H7 (cell line): ENCODE measurements around a stretch of chr19.

DNA sequence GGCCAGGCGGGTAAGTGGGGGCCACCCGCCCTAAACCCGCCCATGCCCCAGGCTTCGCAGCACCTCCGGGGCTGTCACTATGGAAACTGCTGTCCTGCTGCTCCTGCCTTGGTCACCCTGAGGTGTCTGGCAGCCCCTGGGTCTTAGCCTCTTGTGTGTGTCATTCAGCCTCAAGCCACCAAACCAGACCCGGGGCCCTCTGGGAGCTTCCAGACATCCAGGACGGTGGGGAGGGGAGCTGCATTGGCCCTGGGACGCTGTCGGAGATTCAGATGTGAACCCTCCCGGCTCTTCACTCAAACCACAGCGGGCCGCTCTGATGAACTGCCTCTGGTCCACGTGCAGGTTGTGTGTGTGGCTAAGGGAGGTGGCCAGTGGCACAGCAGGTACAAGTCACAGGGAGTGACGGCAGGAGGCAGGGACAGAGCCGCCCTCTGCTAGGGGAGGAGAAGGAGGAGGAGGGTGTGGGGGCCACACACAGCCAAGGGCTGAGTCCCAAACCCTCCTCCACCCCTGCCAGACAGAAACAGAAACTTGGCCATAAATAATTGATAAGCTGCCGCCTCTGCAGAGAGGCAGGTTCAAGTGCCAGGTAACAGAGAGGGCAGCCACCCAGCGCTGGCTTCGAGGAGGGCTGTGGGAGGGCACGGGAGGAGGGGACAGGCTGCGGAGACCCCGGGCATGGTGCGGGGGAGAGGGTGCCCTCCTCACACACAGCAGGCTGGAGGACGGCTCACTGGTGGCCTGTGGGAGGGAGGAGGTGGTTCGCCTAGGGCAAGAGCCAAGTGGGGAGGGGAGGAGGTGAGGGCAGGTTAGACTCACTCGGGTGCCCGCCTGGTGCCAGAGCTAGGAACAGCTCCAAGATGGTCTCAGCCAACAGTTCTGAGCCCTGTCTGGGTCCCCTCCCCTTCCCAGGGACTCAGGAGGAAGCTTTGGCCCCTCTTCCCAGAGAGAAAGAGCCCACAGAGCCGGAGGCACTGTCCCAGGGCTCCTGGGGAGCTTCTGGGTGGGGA lies 8.1 kb downstream of the NANOS3 start:
- RAMPAGE, long total RNA = no peak

DNA sequence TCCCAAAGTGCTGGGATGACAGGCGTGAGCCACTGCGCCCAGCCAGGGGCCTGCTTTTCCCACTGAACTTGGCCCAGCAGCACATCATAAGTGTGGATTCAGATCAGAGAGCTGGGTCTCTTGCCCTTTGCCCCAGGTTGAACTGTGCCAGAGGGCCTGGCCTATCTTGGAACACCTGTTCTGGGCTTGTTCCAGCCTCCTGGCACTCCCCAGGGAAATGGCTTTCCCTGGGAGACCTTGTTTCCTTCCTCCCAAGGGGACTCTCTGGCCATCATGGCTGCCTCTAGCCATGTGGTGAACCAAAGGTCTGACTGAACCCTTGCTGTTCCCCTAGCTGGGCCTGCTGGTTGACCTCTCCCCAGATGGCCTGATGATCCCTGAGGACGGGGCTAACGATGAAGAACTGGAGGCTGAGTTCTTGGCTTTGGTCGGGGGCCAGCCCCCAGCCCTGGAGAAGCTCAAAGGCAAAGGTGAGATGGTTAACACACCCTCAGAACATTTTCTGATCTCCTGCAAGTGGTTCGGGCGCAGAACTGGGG lies 3.6 kb downstream of the CC2D1A start:
- RAMPAGE, long total RNA = no peak

DNA sequence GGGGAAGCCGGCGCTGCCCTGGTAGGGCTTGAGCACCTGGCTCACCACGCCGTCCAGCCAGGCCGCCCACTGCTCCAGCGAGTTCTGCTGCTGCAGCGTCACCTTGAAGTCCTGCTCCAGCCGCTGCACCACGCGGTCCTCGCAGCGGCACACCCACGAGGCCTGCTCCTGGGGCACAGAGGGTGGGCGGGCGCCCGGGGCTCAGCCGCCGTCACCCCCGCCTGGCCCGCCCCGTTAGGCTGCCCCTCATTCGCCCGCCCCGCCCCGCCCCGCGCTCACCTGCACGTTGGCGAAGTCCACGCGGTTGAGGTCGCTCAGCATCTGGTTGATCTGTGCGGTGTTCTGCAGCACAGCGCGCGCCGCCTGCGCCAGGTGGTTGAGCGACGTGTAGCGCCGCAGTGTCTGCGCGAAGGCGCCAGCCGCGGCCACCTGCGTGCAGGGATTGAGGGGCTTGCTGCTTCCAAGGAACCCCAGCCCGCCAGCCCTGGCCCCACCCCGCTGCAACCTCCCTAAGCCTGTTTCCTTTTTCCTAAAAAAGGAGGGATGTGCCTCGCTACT lies 11.3 kb downstream of the DCAF15 start:
- RAMPAGE, long total RNA = no peak

GRCh38 chr19:13975766-13976358 lies 23.6 kb downstream of the DCAF15 start:
- RAMPAGE, long total RNA = no peak

- RAMPAGE, long total RNA = no peak
These were observed 20.9 kb downstream of the RFX1 start for GRCh38 chr19:13985089-13985776.

DNA sequence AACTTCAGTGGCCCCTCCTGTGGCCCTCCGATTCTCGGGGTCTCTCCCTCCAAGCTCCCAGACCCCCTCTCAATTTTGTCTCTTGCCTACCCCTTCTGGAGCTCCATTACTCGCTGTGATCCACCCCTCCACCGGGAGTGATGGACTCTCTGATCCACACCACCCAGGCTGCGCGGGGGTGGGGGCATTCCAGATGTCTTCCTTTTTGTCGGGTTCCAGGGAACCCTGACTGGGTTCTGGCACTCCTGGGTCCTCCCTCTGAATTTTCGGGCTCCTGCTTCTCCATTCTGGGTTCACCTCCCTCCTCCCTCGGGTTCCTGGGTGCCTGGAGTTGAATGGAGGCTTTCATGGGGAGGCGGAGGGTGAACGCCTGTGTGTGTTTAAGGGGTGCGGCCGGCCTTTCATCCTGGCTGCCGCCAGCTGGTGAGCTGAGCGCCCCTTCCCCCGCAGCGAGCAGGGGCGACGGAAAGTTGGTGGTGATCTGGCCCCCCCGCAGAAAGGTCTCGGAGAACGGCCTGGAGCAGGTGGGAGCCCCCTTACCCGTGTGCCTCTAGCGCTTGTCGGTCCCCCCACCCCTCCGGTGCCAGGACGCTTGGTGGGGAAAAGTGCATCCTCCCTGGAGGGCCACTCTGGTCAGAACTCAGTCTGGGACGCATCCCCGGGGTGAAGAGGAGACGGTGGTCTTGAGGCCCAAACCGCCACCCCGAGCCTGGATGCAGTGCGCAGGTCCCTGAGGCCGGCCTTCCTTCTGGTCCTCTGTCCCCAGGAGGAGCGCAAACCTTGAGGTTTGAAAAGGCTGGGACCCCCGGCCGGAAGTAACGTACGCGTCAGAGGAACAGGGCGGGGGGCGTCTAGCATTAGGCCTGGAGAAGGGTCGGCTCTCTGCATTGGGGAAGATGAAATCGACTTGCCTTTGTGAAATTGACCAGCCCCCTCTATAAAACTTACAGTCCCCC lies 1.6 kb downstream of the MISP3 start:
- RAMPAGE, long total RNA = no peak

- RAMPAGE, long total RNA = no peak
These were observed 5.1 kb upstream of the C19orf67 start for GRCh38 chr19:14090613-14091074.

DNA sequence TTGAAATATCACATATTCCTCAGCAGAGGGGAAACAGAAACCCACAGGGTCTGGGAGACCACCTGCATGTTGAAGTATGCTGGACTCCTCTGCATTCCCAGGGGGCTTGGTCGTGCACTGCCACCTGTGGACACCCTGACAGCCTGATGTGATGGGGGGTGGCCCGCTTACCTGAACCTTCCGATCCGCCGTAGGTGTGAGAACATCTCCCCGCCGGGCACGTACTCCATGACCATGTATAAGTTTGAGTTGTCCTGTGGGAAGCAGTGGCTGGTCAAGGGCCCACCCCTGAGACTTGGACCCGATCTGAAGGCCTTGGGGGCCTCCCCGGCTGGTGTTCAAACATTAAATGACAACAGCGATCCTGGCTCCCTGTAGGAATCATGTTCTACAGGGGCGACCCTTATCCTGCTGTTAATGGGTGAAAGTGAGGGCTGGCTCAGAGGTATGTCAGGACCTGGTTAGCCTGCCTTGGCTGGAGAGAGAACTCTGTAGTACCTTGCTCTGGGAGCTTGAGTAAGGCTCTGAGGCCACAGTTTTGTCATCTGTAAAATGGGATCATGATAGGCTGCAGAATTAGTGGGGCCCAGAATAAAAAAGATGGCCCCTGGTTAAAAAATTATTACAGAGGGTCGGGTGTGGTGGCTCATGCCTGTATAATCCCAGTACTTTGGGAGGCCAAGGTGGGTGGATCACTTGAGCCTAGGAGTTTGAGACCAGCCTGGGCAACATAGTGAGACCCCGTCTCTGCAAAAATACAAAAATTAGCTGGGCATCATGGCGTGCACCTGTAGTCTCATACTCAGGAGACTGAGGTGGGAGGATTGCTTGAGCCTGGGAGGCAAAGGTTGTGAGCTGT lies 15.3 kb upstream of the C19orf67 start:
- RAMPAGE, long total RNA = no peak

- RAMPAGE, long total RNA = no peak
These were observed 28.5 kb upstream of the ASF1B start for GRCh38 chr19:14164687-14165503.

DNA sequence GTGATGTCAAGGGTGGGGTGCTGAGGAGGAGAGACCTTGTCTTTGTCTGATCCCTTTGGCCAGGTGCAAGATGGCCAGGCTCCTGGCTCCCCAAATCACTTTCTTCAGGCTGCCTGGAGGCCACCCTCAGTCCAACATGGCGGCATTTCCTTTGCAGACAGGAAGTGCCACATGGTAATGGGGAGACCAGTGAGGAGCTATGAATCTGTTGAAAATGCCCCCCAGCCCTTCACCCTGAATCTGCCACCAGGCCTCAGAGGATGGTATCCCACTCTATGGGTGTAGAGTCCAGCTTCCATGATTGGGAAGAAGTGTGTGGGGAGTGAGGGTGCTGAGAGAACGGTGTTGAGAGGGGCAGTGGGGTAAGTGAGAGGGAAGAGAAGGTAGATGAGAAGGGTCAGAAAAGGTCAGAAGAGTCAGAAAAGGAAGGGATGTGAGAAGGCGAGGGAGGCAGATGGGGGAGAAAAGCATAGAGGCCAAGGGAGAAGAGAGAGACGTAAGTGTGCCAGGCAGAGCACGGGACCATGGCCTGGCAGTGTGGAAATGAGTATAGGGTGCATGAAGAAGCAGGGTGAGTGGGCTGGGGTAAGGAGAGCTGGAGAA lies 33.6 kb upstream of the ASF1B start:
- RAMPAGE, long total RNA = no peak

- RAMPAGE, long total RNA = no peak
These were observed 41.5 kb upstream of the ADGRL1 start for GRCh38 chr19:14247496-14247825.

- RAMPAGE, long total RNA = no peak
These were observed 24.9 kb upstream of the ADGRE5 start for GRCh38 chr19:14356316-14356830.

GRCh38 chr19:14369442-14370142 lies 11.7 kb upstream of the ADGRE5 start:
- RAMPAGE, long total RNA = no peak

DNA sequence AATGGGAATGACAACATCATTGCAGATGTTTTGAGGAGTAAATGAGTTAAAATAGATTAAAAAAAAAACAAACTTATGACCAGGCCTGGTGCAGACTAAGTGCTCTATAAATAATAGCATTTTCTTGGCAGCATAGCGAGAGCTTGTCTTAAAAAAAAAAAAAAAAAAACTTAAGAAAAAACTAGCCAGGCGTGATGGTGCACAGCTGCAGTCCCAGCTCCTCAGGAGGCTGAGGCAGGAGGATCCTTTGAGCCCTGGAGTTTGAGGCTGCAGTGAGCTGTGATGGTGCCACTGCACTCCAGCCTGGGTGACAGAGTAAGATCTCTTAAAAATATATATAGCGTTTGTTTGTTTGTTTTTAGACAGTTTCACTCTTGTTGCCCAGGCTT lies 1.5 kb upstream of the ADGRE5 start:
- RAMPAGE, long total RNA = no peak

DNA sequence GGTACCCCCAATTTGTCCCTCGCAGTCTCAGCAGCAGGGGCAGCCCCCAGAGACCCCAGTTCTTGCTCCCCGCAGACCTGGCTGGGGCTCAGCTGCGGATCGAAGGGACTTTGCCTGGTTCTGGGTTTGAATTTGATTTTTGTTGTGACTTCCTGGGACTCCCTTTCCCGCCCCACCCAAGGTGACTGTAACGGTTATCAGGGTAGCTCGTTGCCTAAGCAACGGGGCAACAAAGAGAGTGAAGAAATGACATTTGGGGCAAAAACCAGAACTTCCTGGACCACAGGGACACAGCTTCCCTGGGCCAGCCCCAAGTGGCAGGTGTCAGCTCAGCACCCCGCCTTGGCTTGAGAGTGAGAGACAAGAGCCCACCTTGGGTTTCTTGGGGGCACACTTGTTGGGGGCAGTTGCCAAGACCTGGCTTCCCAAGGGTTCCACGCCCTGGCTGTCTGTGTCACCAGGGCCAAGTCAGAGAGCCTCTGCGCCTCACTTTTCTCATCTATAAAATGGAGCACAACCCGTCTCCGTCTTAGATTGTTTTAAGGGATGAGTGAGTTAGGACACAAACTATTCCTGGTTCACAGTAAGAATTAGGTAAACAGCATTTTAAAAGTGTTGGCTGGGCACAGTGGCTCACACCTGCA lies 842 bp downstream of the ADGRE5 start:
- RAMPAGE, long total RNA = no peak

- RAMPAGE, long total RNA = no peak
These were observed 12.4 kb downstream of the DDX39A start for GRCh38 chr19:14406479-14407435.

DNA sequence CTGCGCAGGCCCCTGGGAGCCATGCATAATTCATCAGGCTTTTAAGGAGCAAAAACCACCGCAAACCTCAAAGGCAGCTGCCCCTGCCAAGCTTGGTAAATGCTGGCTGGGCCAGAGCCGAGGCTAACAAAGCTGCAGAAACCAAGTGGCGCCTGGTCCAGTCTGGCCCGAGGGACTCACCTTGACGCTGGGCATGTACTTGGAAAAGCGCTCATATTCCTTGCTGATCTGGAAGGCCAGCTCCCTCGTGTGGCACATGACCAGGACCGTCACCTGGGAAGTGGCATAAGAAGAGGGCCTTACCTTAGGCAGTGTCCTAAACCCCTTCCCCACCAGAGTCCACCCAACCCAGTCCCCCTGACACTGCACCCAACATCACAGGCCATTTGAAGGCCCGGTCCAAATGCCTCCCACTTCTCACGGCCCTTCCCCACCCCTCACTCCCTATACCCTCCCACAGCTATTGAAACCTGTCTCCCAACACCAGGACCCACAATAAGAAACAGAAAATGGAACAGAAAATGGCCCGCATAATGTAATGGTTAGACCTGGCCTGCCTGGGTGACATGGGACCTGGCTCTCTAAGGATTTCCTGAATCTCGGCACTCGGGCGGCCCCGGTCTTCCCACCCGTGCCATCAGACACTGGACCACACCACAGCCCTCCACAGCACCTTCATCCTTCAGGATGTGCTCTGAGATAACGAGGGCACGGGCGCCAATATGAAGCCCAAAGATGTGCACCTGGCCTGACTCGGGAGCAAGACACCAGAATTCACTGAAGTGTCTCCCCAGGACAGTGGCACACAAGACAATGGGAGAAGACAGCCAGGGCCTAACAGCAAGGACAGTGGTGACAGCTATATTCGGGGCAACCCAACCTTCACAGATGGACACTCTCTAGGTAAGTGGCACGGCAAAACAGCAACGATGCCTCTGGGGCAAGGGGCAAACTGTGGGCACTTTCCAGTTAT lies 7.5 kb downstream of the DDX39A start:
- RAMPAGE, long total RNA = no peak

DNA sequence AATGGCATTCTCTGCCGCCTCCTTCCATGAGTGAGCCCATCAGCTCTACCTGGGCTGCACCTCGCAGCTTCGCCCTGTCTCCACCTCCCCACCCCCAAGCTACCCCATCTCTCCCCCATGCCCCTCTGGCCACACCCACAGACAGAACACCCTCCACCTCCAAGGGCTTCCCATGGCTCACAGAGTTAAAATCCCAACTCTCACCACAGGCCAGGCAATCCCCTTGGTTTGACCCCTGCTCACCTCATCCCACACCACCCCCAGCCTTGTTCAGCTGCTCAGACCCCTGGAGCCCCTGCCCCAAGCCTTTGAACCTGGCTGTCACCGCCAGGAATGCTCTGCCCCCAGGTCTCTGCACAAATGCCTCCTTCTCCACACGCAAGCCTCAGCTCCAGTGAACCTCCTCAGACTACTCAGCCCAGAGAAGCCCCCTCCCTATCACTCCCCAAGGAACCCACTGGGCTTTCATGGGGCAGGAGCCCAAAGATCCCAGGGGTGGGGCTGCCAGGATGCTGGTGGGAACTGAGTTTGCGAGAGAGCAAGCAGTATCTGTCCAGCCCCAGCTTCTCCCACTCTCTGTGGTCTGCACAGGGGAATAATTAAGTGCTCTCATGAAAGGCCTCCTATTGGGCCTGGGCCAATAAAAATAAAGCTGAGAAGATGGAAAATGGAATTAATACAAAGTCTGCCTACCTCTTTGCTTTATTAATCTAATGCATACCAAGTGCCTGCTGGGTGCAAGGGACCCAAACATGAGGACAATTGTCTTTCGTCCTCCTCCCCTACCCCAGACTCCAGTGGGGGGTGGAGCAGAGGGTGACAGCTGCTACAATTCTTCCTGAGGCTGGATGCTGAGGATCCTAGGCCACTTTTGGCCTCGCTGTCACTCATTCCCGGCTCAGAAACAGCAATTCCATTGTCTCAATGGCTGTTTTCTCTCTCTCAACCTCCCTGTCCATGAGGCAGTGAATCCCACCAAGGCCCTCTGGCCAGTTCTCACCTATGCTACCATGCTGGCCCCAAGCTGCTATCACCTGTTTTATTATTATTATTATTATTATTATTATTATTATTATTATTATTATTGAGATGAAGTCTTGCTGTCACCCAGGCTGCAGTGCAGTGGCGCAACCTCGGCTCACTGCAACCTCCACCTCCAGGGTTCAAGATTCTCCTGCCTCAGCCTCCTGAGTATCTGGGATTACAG lies 5.5 kb downstream of the DDX39A start:
- RAMPAGE, long total RNA = no peak

DNA sequence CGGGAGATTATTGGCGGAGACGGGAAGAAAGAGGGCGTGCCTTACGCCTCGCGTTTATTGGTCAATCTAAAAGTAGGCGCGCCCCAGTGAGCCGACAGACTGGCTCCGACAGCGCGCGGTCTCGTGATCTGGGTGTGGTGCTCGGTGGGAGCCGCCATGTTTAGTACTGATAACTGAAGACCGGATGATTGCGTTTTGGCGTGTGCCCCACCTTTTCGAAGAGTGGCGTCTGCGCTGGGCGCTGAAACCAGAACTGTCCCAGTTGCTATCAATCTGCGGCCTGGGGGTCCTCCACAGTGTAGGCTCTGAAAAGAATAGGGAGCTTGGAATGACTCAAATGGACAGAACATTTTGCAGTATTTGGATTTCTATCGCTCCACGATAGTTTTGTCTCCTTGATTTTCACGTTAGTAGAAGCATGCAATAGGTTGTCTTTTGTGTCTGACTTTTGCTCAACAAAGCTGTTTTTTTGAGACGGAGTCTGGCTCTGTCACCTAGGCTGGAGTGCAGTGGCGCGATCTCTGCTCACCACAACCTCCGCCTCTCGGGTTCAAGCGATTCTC lies 393 bp upstream of the DDX39A start:
- RAMPAGE, long total RNA = no peak

- RAMPAGE, long total RNA = no peak
These were observed 10.2 kb downstream of the PKN1 start for GRCh38 chr19:14443313-14443643.